Ascending aorta (tissue), 1 donor: ENCODE measurements around a stretch of chr5.

DNA sequence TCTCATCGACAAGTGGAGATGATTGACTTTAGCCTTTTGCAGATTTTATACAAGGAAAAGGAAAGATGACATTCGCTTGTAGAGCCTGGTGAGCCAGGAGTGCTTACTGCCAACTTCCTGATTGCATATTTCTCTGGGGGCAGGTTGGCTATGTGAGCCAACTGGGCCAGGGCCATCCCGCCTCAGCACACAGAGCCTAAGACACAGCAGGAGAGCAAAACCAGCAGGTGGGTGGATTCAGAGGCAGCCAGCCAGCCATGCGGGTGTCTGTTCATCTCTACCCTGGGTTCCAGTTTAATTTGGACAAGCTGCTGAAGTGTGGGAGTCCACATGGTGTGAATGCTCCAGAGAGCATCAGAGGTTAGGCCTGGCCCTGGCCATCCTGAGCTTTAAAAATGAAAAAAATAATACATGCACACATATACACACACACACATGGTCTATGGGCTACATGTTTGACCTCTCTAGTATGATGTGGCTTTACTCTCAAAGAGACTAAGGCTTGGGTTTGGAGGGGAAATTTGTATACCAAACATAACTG, 291.5 kb downstream of the ARHGEF28 start:
- PRO-cap = no peak

- PRO-cap = no peak
These were observed 245.8 kb downstream of the ENC1 start for GRCh38 chr5:74394777-74395141.

GRCh38 chr5:74718546-74719036, 33.6 kb downstream of the HEXB start:
- PRO-cap = no peak

GRCh38 chr5:74864875-74865293, 1.3 kb downstream of the FAM169A start:
- PRO-cap = no peak

DNA sequence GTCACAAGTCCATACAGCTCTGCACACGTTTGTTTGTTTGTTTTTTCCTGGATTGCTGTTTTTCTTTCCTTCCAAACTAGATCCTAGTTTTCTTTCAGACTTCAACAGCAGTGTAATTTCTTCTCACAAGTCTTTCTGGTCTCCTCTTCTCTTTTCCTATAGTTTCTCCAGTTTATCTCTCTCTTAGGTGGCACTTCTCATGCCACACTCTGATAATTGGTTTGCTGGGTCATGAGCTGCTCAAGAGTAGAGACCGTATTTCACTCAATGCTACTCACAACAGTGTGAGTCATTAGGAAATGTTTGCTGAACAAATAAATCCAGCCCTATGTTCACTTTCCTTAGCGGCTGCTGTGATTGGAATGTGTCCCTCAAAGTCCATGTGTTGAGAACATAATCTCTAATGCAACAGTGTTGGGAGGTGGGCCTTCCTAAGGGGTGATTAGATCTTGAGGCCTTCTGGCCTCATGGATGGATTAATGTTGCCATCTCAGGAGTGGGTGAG, 50.5 kb upstream of the FAM169A start:
- PRO-cap = no peak

- PRO-cap = no peak
These were observed 65.2 kb upstream of the FAM169A start for GRCh38 chr5:74931490-74931743.

GRCh38 chr5:75416615-75417255, 79.7 kb downstream of the HMGCR start:
- PRO-cap = no peak

GRCh38 chr5:76404821-76405124, 1.7 kb downstream of the IQGAP2 start:
- PRO-cap = no peak

DNA sequence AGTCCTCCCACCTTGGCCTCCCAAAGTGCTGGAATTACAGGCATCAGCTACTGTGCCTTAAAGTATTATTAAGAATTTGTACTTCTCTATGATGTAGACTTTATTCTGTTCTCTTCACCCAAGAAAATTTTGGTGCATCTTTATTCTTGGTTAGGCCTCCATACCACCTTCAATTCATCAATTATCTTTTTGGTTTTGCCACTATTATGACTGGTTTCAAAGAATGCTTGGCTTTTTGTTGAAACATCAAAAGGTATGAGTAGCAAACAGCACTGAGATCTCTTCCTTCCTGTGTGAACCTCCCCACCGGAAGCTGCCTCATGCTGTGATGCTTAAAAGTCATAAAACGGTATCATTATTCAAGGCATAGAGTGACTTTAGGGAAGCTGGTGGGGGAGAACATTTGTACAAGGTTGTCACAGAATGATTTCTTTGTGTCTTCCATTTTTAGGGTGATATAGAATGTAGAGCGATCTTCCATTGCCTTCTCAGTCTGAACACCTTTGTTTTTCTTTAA, 70.6 kb downstream of the IQGAP2 start:
- PRO-cap = no peak

- PRO-cap = no peak
These were observed 14.3 kb downstream of the F2RL2 start for GRCh38 chr5:76608886-76609272.

DNA sequence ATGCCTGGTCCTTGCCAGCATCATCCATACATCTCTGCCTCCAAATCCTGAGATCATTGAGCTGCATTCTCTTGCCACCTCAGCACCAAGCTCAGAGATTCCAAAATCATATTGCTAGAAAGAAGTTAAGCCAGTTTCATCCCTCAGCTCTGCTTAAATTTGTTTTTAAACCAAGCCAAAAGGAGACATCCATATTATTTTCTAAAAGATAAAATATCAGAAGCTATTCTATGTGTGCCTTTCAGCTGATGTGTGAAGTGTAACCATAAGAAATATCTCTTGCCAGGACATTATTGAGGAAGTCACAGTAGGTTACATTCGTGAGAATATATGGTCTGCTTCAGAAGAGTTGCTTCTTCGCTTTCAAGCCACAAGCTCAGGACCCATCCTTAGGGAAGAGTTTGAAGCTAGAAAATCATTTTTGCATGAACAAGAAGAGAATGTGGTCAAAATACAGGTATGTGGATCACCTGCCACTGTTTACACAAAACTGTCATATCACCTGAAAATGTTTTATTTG, 17.5 kb upstream of the F2RL2 start:
- PRO-cap = no peak

DNA sequence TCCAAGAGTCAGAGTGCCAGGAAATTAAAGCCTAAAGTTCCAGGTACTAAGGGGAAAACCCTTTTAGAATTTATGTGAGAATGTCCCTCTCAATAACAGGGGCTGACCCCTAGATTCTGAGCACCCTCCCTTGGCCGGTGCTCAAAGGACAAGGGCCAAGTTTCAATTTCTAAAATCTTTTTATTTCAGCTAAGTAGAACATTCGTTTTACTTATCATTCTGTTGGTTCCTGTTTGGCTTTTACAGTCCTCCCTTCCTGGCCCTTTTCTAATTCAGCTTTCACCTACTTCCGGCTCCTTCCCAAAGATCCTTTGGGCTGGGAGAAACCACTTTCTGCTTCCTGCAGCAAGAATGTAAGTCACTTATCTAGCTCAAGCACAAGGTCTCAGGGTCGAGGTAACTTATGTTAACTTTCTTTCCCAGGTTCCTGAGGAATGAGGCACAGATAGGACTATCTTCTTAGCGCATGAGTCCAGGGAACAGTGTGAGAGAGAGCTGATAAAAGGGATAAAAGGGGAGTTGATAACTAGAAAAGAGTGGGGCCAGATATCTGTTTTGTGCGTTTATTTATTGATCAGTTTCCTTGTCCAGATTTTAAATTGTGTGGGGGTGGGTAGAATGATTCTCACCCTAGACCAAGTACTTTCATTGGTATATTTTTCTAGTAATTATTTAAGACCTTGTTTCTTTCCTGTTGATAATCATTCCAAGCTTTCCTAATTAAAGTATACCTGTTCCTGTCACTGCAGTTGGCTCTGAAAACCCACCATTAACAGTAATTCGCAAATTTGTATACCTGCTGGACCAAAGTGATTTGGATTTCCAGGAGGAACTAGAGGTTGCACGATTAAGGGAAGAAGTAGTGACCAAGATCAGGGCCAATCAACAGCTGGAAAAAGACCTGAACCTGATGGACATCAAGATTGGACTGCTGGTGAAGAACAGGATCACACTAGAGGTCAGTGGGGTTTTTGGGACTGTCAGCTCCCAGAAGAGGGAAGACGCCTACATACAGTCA, 34.8 kb upstream of the F2RL2 start:
- PRO-cap = no peak

GRCh38 chr5:76695194-76695824, 20.6 kb upstream of the F2R start:
- PRO-cap = no peak

- PRO-cap = bidirectional peak, plus-strand start at chr5:76715449, minus-strand start at chr5:76715359
These were observed 848 bp upstream of the F2R start for GRCh38 chr5:76715030-76715525.

DNA sequence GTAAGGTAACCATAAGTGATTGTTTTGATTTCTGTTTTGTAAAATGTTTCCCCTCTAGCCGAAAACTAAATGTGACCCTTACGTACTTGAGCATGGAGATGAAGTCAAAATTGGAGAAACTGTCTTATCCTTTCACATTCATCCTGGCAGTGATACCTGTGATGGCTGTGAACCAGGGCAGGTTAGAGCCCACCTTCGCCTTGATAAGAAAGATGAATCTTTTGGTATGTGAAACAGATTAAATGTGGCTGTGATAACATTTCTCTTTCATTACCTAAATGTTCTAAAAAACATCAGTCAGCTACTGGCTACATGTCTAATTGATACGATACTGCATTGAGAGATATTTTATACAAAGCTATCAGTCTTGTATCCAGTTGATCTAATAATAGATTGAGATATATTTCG, 23.7 kb downstream of the AGGF1 start:
- PRO-cap = no peak

GRCh38 chr5:77062850-77063515, 24.1 kb downstream of the ZBED3 start:
- PRO-cap = no peak

DNA sequence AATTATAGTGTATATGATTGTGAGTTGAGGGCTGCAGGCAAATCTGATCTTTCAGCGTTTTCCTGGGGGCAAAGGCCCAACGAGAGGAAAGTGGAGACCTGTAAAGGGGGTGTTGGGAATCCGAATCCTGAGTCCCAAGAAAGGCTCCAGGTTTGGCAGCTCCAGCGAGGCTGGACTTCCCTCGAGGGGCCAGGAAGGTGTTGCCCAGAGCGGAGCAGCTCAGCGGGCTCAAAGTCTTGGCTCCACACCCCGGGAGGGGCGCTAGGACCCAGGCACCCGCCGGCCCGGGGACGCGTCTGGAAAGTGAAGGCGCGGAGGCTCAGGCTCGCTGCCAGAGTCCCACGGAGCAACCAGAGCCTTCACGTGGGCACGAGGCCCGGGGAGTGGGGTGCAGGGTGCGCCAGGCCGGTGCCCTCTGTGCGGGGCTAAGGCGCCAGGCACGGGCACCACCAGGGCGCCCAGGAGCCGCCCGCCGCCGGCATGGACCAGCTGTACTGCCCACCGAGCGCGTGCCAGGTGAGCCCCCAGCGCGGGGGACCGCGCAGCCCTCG, 30.4 kb upstream of the PDE8B start:
- PRO-cap = unidirectional peak, plus-strand start at position 334 of the sequence

DNA sequence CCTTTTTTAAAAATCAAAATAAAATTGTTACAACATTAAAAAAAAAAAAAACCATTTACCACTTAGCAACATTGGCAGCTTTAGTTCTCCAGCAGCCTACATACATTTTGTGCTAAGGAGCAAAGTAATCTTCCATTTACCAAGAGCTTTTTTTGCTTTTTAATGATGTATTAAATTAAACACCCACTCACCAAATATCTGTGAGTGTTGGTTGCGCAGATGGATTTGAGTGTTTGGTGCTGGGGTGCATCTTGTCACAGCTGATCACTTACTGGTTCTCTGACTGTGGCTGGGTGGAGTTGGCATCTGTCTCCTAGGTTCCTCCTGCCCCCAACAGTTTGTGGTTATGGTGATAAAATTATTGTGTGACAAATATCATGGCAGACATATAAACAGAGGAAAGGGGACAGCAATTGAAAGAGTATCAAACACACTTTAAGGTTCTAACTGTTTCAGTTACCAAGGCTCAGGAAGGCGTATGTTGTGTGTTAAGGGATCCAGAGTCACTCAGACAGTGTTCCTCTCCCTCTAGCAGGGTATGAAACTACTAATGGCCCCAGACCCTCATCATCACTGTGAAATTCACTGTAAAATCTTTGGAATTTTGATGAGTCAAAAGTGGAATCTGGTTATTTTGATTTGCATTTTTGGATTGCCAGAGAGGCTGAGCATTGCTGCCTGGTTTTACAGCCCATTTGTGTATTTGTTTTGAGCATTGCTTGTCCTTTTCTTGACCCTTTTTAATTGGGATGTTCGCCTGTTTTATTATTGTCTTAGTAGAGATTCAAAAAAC, 81.7 kb downstream of the PDE8B start:
- PRO-cap = no peak

DNA sequence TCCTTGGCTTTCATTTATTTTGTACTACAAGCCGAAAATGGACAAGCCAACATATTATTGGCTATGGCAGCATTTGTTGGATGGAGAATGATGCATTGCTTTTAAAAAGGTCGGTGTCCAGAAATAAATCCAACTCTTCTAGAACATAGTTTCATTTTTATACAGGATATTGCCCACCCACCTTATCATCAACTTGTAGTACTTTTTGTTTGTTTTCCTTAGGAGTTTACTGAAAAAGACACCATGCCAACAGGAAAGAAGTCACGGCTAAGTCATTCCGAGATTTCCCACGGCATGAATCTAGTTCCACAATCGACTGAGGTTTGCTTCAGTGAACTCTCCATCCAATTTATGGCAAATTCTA, 237.6 kb downstream of the AP3B1 start:
- PRO-cap = no peak

GRCh38 chr5:78295564-78296036, 1.1 kb upstream of the AP3B1 start:
- PRO-cap = no peak